Colonic mucosa (tissue), 1 donor: ENCODE data around the genes FOLH1, OR5AP2 and OR5AK2.

GRCh38 chr11:47924154-47924409 lies 56.3 kb upstream of the PTPRJ start:
- PRO-cap = no peak

GRCh38 chr11:47987343-47988396 lies 7.3 kb downstream of the PTPRJ start:
- PRO-cap = unidirectional peak, plus-strand start at chr11:47988160

DNA sequence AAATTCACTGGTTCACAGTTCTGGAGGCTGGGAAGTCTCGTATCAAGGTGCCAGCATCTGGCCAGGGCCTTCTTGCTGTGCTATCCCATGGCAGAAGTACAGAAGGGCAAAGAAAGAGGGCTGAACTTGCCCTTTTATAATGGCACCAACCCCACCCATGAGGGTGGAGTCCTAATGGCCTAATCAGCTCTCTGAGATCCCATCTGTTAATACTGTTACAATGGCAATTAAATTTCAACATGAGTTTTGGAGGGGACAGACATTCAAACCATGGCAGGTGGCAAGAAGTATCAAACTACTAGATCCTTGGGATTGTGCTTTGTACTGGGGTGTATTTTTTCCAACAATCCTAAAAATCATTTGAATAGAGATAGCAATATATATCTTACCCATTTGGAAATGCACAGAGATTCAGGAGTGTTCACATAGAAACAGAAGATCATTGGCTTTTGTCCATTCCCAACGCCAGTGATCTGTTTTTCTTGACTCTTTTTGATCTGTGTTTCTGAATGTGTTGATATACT lies 91.9 kb downstream of the PTPRJ start:
- PRO-cap = no peak

GRCh38 chr11:48095852-48096688 lies 115.7 kb downstream of the PTPRJ start:
- PRO-cap = no peak

GRCh38 chr11:48101051-48102352 lies 115.1 kb upstream of the OR4B1 start:
- PRO-cap = no peak

GRCh38 chr11:48106902-48107802 lies 109.5 kb upstream of the OR4B1 start:
- PRO-cap = no peak

DNA sequence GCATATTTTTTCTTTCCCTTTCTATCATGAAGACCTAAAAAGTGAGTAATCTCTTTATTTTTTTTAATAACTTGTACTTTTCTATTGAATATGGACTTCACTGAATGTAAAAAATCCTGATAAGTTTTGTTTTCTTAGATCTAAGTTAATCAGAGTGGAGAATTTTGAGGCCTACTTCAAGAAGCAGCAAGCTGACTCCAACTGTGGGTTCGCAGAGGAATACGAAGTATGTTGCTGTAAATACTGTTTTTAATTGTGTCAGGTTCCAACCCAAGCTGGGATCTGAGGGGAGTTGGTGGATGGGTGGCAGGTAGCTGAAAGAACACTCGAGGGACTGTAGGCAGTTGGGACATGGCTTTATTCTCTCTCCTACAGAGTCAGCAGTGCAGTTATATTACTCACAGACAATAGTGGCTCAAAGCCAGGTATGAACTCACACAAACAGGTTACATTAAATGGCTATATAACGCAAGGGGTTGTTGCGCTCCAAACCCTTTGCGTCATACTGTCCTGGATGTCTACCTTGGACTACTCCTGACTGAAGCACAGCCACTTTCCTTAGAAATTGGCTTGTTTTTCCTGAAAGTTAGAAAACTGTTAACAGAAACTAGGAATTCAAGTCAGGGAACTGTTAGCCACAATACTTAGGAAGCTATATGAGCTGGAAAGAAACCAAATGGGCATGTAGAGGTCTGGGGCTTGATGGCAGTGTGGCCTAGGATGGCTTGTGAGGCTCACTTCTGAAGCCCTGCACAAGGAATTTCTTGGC lies 66.5 kb upstream of the OR4B1 start:
- PRO-cap = bidirectional peak, plus-strand start at position 498 of the sequence, minus-strand start at position 336 of the sequence

DNA sequence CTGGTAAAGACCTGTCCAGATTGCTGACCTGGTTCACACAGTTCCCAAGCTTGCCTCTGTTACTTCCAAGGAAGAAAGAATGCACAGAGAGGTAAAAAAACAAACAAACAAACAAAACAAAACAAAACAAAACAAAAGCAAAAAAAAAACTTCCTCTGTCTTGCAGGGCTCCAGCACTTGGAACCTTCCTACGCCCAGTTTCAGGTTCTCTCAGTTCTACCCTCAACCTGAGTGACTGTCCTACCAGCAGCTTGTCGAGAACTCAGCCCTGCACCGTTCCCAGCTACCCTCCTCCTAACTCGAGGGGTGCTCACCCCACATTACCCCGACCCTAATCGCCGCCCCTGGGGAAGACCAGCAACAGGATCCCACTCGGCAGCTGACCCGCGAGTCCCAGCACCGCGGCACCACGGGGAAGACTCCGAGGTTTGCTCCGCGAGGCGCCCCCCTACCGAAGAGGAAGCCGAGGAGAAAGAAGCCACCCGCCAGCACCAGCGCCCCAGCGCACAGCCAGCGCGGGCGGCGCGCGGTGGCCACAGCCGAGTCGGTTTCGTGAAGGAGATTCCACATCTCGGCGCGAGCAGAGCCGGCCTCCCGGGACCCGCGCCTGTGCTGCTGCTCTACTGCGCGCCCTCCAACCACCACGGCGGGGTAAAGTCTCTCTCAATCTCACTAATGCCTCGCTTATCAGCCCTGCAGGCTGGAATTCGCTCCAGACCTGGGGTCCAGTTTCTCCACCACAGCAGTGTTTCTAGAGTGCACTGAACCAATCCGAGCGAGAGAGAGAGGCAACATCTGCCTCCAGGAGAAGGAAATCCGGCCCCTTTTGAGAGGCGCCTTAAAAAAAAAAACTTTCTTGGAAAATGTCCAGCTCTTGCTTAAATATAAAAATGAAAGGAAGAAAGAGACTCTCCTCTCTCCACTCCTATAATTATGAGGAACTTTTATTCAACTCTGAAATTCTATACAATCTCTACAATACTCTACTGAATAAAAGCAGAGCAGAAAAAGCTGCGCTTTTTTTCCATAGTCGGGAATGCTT lies at the start of gene FOLH1:
Gene FOLH1, minus strand, starts transcription at position 763 of the 1,042 bp plus-strand sequence.
- PRO-cap = unidirectional peak, minus-strand start at position 767 of the sequence

DNA sequence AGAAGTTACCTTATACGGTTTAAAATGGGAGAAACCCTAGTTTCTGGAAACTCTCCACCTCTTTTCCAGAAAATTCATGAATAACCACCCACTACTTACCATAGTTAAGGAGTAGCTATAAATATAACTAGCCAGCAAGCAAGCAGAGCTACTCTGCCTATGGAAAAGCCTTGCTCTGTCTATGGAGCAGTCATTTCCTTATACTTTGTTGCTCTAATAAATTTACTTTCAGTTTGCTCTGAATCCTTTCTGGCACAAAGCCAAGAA lies 54.8 kb upstream of the OR4C12 start:
- PRO-cap = no peak

DNA sequence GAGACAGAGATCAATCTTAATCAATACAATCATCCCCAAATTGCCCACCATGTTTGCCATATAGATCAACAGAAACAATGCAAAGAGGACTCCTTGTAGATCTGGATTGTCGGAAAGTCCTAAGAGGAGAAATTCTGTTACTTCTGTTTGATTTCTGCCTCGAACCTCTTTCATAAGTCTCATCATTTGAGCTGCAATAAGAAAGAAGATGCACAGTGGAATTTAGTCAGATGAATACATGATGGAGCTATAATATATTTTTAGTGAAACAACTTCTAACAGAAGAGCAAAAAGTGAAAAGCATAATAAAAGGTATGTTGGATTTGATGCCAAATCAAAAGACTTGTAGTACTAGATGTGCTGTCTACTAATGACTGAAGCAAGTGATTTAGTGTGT lies at the start of gene OR5AP2:
Gene OR5AP2, minus strand, starts transcription at position 183 of the 397 bp plus-strand sequence.
- PRO-cap = no peak

GRCh38 chr11:56790040-56790344 lies 41.5 kb upstream of the OR9G4 start:
- PRO-cap = unidirectional peak, plus-strand start at chr11:56790145

- PRO-cap = no peak
Observed at GRCh38 chr11:56988727-56989195, at the start of gene OR5AK2. Gene OR5AK2 (plus strand): TSS chr11:56988914.

GRCh38 chr11:57321159-57321506 lies 3.6 kb downstream of the TNKS1BP1 start:
- PRO-cap = no peak

GRCh38 chr11:57322142-57322944 lies 2.4 kb downstream of the TNKS1BP1 start:
- PRO-cap = unidirectional peak, minus-strand start at chr11:57322338; unidirectional peak, minus-strand start at chr11:57322388; bidirectional peak, plus-strand start at chr11:57322802, minus-strand start at chr11:57322742

DNA sequence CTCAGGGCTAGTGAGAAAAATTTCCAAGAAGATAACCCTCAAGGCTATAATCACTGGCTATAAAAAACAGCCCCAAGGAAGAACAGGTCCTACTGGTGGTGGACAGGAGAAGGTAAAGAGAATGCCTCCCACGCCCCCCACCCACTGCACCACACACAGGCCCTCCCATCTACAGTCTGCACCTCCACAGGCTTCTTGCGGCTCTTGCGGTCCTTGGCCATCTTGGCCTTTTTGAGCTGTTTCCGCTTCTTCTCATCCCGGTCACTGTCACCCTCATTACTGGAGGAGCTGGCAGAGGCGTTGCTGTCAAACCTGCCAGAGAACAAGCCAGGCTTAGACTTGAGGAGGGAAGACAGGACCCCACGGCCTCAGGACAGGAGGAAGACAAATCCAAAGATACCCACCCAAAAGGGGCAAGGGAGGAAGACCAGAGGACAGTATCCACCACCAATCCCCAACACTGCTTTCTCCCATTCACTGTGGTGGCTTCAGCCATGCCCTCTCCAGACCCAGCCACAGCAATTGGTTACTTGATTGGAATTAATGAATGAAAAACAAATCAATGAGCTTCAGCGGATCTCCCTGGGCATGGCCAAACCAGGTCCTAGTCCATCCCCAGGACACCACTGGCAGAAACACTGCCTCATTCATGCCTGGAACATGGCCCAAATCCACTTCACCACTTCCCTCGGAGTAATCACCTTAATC lies 3.5 kb upstream of the TNKS1BP1 start:
- PRO-cap = no peak

DNA sequence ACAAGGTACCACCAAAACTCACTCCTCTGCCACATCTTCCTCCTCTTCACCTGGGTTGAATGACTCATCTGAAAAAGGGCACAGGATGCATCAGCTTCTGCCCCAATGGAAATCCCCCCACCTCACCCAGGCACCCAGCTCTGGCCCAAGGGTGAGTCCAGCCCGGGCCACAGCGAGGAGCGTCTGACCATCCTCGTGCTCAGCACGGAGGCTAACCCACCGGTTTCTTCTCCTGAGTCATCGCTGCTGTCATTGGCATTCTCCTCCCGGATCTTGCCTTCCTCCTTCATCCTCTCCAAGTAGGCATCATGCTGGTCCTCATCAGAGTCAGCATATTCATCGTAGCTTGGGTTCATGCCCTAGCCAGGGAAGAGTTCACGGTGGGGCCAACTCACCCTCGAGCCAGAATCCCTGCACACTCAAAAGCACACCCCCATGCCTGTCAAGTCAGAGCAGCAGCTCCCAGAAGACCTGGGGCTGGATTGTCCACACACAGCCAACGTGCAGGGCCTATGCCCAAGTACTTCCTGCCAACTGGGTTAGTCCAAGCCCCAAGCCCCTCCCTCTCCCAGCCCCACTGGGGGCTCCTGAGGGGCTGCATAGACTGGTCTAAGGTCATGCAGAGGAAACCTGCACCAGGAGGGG lies 5.4 kb upstream of the TNKS1BP1 start:
- PRO-cap = no peak

DNA sequence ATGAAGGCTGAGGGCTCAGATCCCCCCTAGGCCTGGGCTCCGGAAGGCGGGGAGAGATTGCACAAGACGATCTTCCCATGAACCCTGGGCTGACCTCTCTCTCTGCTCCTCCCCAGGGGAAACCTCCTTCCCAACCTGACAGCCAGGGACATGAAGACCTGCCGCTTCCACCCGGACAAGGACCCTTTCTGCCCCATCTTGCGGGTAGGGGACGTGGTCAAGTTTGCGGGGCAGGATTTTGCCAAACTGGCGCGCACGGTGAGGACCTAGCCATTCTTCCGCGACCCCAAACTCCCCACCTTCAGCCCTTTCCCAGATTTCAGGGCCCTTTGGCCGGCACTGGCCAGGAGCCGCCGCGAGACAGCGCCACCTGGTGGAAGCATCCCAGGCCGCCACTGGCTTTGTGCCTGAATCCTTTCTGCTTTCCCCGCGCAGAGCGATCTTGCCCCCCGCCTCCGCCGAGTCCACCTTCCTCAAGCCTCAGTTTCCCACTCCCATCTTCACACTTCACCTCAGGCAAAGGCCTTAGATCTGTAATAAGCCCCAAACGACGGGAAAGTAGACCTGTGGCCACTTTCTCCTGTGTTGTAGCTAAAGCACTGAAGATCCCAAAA lies 11.6 kb downstream of the P2RX3 start:
- PRO-cap = no peak

GRCh38 chr11:57406836-57407754 lies 16.6 kb upstream of the PRG2 start:
- PRO-cap = no peak

DNA sequence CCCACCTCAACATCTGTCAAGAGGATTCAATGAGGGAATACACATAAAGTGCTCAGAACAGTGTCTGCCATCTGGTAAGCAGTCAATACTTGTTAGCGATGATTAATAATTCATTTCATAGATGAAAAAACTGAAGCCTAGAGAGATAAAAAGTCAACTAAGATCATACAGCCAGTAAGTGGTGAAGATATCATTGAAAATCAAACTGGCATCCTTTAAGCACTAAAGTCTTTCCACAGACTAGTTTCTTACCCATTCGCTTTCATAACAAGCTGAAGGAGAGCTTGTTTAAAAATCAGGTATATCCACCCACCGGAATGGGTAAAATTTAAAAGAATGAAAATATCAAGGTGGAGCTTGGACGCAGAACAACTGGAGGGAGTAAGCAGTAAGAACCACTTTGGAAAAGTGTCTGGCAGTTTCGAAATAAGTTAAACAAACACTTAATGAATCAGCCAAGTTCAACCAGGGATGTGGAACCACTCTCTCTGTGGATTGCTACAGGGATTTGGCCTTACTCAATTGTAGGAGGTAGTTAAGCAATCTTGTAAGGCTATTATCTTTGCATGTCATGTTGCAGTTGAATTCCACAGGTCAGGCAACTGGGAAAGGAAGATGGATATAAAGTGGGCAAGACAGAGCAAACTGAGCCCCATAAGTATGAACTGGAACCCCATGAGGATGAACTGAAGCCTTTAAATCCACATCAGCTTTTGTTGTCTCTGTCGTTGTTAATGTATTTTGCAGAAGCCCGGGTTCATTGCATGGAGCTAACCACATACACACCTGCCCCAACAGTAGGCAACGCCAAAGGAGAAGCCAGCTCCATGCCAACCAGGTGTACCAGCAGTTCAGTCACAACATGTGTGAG lies 7.7 kb upstream of the SLC43A3 start:
- PRO-cap = no peak

GRCh38 chr11:57476075-57476810 lies 15.9 kb downstream of the RTN4RL2 start:
- PRO-cap = bidirectional peak, plus-strand start at chr11:57476524, minus-strand start at chr11:57476403